Subcutaneous preadipocyte (primary cell): ENCODE data around the gene SUZ12.

- CAGE, long polyA plus RNA, result no peak
Measured at GRCh38 chr17:31887992-31888642, 13.4 kb downstream of the UTP6 start.

DNA sequence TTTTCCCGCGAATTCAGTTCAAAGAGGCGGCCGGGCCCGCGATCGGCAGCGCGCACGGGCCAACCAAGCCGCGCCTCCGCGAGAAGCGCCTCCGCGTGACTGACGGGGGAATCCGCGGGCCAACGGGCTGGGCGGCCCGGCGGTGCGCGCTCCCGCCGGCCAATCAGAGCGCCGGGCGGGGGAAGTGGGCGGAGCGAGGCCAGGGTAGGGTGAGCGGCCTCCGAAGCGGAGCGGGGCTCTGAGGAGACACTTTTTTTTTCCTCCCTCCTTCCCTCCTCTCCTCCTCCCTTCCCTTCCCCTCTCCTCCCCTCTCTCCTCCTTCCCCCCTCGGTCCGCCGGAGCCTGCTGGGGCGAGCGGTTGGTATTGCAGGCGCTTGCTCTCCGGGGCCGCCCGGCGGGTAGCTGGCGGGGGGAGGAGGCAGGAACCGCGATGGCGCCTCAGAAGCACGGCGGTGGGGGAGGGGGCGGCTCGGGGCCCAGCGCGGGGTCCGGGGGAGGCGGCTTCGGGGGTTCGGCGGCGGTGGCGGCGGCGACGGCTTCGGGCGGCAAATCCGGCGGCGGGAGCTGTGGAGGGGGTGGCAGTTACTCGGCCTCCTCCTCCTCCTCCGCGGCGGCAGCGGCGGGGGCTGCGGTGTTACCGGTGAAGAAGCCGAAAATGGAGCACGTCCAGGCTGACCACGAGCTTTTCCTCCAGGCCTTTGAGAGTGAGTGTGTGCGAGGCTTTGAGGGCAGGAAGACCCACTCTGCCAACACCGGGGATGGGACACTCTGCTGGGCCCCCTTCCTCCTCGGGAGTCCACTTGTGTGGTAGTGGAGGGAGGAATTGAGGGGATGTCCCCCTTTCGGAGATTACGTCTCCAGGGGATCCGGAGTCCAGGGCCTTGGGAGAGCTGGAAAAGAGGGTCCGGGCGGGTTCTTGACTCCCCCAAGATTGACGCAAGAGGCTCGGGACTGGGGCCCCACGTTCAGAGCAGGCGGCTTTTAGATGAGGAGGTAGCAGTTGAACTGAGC is at the start of gene SUZ12:
SUZ12 (plus strand) TSS at position 191 of the 1,011 bp plus-strand sequence.
- CAGE, long polyA plus RNA, result no peak

DNA sequence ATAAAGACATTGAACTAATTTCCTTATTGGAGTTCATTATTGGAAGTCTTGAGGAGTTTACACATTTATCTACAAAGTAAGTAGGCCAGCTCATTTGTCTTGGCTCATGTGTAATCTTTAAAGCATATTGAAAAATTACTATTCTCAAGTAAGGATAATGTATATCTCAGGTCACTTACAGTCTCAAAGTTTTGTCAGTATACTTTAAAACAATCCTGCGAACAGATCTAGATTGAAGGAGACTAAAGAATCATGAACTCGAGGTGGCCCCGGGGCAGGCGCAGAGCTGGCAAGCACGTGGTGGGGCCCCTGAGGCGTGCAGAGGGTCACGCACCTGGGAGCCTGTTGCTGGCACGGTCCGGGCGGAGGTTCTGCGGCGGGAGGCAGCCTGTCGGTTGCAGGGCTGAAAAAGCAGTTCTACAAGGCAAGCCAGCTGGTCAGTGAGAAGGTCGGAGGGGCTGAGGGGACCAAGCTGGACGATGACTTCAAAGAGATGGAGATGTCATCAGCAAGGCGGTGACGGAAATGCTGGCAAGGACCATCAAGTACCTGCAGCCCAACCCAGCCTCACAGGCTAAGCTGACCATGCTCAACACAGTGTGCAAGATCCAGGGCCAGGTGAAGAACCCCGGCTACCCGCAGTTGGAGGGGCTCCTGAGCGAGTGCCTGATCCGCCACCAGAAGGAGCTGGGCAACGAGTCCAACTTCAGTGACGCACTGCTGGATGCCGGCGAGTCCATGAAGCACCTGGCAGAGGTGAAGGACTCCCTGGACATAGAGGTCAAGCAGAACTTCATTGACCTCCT is 33.1 kb downstream of the LRRC37B start:
- CAGE, long polyA plus RNA, result no peak

- CAGE, long polyA plus RNA, result no peak
Measured at GRCh38 chr17:32066960-32067251, 59.7 kb downstream of the LRRC37B start.

DNA sequence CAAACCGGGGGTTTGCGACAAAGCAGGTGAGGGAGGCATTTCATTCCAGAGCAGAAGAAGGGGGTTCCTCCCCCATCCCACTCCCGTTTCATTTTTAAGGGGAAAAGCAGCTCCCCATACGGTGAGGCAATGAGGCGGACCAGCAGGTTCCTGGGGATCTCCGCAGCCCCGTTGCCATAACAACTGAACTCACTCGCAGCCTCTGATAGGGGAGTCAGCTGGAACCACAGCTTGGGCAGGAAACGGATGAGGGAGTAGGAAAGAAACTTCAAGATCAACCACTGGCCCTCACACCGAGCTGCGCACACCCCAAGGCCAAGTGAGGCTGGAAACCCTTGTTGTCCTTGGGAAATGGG is 62.6 kb upstream of the RHOT1 start:
- CAGE, long polyA plus RNA, result no peak

DNA sequence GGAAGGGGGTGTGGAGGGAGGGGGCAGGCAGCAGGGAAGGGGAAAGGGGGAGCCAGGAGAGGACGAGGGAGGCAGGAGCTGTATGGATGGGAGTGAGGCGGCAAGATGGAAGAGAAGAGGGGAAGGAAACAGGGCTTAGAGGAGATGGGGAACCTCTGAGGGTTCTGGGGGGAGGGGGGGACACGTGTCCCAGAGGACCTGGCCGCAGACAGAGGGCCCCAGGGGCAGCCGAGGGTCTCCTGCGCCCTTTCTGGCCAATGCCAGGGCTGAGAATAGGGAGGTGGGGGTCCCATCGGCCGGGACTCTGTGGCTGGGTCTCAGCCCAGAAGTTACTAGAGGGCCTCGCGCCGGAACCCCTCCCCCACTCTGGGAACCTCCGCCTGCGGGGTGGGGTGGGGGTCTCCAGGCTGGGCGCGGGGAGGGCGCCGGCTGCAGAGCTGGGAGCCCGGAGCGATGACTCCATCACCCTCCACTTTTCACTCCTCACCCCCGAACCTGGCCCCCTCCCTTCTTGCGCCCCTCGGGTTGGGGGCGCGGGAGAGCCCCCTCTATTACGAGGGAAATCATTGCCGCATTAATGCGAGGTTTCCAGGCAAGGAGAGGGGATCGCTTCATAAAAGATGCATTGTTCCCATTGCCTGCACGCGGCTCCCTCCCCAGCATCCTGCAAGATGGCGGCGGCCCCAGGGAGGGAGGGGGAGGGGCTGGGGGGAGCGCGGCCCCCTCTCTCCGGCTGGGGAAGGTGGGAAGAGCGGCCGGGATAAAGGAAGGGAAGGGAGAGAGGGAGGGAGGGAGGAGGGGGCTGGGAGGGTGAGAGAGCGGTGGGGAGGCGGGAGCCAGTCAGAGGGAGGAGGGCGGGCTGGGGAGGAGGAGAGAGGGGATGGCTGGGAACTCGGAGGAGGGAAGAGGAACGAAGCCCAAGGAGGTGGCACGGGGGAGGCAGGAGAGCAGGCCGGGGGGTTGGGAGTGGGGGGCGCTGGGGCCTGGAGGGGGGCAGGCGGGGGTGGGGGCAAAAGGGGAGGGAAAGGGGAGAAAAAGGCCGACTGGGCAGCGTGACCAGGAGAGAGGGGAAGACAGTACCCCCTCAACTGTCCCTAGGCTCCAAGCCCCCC is 58.4 kb upstream of the RHOT1 start:
- CAGE, long polyA plus RNA, result no peak

DNA sequence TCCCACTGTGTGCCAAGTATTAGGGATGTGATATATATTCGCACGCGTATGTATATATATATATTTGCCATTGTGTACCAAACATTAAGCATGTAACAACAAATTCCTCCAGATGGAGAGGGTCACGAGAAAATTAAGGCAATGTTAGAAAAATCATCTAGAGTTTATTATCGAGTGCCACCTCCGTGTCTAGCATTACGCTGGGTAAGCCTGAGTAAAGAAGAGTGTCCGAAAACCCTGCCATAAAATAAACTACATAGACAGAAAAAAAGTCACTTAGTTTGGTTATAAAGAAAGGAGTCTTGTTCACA is 690 bp upstream of the RHOT1 start:
- CAGE, long polyA plus RNA, result no peak

- CAGE, long polyA plus RNA, result no peak
Measured at GRCh38 chr17:32142833-32143532, 681 bp downstream of the RHOT1 start.

DNA sequence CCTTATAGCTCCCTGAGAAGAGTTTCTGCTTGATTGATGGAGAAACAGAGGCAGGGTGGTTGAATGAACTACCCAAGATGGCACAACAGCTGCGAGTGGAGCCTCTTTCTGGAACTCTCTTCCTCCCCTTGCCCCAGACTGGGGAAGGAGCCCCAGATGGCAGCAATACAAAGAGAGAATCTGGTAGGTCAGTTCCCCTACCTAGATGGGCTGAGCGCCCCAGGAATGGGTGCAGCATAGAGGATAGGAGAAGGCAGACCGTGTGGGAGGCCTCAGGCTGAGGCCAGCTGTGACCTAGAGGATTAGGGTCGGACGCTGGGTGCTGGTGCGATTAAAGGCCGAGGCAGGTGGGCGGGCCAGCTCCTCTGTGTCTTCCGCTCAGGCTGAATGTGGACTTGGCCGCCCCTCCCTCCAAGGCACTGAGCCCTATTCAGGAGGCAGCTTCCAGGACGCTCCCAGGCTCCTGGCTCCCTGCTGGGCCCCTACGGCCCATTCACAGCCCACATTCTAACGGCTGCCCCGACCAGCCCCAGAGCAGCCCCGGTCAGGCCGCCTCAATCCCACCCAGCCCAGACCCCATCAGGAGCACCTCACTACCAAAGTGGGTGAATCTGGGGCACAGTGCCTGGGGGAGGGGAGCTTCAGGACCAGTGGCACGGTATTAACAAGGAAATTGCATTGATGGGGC is 14.2 kb downstream of the RHBDL3 start:
- CAGE, long polyA plus RNA, result no peak

DNA sequence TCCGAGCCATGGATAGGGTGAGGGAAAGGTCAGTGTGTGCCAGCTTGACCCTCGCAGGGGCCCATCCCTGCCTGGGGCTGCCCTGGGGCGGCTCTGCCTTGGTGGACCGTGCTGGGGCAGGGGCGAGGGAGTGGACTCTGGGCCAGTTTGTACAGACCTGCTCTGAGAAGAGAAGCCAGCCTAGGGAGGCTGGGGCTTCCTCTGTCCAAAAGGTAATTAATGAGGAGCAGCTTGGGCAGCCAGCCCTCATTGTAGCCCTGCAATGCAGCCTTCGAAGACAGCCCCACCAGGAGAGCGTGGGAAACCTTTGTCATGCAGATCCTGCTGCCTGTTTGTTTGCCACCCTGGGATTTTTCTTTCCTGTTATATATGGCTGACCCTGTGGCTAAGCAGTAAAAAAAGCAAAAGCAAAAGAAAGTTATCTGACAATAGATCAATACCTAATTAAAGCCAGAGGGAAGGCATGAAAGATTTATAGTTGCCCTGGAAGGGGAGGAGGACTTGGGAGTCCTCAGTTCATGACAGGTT is 37.5 kb downstream of the RHBDL3 start:
- CAGE, long polyA plus RNA, result no peak

GRCh38 chr17:32323920-32324592 is 17.9 kb downstream of the C17orf75 start:
- CAGE, long polyA plus RNA, result no peak

DNA sequence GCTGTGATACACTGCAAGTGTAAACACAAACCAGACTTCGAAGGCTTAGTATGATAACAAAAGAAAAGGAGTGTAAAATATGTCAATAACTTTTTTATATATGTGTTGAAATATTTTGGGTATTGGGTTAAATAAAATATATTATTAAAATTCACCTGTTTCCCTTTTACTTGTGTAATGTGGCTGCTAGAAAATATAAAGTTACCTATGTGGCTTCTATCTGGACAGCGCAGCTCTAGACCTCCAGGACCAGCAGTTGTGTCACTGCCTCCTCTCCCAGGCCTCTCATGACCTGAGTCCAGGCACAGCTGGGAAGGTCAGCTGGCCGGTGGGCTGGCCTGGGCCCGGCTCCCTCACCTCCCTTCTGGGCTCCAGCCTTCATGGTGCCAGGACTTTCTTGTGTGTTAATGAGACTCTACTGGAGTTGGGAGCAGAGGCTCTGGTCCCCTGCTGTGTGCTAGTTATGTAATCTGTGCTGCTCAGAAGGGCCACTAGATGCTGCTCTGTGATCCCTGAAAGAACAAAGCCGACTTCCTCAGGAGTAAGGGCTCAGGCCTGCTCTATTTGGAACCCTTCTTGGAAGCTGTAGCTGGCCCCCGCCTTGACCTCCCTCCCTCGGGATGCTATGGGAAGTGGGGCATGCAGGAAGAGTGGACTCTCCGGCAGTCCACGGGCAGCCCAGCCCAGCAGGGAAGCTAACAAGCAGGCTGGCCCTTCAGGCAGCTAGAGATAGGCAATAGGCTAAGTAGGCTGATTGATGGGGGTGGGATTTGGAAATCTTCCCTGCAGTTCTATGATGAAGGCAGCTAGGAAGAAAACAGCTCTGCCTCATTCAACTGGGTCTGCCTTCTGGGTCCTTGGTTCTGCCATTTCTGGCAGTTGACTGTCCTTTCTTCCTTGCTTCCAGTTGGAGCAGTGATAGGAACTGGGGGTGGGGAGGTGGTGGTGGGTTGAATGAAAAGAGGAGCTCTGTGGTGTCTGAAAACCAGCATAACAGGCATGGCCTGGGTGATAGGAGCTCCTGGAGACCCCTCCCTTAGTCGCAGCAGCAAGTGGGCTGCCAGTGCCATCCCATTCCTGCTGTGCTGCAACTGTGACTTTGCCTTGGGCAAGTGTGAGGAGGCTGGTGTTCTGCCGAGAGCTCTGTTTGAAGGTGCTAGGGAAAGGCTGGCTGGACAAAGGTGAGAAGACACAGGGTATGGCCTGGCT is 3.2 kb upstream of the CDK5R1 start:
- CAGE, long polyA plus RNA, result no peak

DNA sequence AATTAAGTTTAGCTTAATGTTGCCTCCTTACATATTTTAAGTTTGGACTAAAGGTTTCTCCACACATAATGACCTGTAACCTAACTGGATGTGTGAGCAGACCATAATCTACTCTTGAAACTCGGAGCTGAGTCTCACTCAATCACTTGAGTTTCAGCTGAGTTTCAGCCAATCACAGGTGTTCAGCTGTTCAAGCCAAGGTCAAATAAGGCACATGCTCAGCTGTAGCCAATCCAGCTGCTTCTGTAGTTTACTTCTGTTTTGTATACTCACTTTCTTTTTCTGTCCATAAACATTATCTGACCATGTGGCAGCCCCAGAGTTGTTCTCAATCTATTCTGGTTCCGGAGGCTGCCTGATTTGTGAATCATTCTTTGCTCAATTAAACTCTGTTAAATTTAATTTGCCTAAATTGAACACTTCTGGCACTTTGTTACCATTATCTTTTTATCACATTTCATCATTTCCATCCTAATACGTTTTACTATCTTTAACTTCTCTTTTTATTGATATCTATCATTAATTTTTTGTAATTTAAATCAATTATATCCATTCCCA is 72.6 kb downstream of the CDK5R1 start:
- CAGE, long polyA plus RNA, result no peak

DNA sequence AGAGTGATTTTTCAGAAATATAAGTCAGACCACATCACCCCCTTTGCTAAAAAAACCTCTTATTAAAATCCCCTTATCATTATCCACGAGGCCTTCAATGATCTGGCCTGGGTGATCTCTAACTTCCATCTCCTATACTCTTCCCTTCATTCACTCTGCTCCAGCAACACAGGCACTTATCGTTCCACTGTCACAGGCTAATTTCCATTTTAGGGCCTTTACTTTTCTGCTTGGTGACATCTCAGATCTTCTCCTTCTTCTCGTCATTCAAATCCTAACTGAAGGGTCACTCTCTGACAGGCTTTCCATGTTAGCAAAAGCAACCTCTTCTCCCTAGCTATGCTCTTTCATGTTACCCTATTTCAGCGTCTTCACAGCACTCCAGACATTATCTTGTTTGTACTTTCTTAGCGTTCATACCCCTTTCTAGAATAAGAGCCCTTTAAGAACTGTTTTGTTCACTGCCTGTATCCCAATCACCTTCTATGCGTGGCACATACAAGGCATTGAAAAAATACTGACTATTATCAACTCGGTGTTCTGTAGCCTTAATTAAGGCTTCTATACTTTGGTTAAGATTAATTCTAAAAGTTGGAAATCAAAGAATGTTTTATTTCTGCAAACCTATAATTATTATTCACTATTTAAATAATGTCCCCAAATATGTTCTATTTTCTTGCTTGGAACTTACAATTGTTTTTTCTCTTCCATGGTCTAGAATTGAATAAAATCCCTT is 85.9 kb downstream of the CDK5R1 start:
- CAGE, long polyA plus RNA, result no peak

- CAGE, long polyA plus RNA, result no peak
Measured at GRCh38 chr17:32851035-32852001, 25.6 kb downstream of the MYO1D start.

DNA sequence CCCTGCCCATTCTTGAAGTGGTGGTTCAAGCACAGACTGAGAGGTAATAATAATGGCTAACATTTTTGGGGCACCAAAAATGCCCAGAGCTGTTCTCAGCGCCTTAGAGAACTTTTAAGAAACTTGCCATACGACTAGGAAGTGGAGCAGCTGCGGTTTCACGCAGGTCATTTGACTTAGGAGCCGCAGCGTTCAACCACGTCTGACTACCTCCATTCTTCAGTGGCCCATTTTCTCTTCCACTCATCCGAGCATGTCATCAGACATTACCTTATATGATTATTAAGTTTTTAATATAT is 551 bp upstream of the MYO1D start:
- CAGE, long polyA plus RNA, result no peak

GRCh38 chr17:32909815-32910376 is 18.1 kb upstream of the TMEM98 start:
- CAGE, long polyA plus RNA, result no peak

- CAGE, long polyA plus RNA, result no peak
Measured at GRCh38 chr17:33579659-33580087, 286.6 kb upstream of the ASIC2 start.

- CAGE, long polyA plus RNA, result no peak
Measured at GRCh38 chr17:34235162-34236211, 19.6 kb upstream of the CCL2 start.

GRCh38 chr17:34248658-34249232 is 6.3 kb upstream of the CCL2 start:
- CAGE, long polyA plus RNA, result no peak